H4 (cell line): ENCODE measurements around the genes KSR2 and SUDS3.

DNA sequence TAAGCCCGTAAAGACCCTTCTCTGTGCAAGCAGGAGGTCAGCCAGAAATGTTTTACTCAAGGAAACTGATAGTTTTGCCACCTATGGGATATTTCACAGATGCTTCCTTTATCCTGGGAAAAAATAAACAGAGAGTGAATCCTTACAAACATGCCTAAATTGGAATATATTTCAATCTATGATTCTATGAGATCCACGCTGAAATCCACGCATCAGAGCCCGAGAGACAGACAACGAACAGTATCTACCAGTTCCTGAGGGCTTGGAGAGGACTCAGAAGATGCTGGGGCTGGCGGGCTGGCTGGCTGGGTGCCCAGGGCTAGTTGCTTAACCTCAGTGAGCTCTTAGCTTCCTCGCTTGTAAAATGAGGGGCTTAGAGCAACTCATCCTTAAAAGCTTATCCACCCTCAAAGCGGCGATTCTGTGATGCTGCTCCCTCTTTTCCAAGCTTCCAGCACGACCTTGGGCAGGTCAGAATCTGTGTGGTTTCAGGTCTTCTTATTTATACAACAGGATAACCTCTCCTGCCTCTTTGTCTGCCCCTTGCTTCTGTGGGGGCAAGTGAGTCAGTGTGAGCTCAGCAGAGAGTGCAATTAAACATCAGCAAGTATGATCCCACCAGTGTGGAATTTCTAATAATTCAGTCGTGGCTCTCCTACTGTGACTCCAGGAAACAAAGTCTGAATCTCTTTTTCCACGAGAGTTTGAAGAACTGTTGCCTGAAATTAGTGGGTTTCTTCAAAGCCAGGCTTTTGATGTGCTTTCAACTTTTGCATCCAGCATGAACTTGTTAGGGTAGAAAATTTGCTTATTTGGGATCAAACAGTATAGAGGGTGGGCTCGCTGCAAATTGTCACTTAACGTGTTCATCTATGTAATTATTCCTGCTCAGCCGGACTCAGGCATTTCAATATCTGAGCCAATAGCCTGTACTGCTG, 281.8 kb downstream of the KSR2 start:
- RAMPAGE, long total RNA, result no peak

DNA sequence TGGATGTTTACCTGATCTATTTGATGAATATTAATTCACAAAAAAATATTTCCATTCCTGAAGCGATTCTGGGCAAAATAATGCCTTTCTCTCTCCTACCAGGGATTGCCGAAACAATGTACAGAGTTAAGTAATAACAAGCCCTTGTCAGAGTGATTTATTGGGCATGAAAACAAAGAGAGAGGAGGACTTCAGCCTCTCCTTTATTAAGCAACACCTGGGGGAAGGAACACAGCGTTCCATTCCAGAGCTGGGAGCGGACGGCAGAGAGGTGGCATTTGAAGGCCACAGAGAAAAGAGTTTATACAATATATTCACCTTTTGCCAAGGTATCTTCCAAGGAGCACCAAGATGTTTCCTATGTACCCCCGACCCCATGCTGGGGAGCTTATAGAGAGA, 165.8 kb downstream of the KSR2 start:
- RAMPAGE, long total RNA, result no peak

GRCh38 chr12:117968742-117969832, at the start of gene KSR2:
Gene KSR2 (minus strand): TSS chr12:117968990.
- RAMPAGE, long total RNA, result no peak

DNA sequence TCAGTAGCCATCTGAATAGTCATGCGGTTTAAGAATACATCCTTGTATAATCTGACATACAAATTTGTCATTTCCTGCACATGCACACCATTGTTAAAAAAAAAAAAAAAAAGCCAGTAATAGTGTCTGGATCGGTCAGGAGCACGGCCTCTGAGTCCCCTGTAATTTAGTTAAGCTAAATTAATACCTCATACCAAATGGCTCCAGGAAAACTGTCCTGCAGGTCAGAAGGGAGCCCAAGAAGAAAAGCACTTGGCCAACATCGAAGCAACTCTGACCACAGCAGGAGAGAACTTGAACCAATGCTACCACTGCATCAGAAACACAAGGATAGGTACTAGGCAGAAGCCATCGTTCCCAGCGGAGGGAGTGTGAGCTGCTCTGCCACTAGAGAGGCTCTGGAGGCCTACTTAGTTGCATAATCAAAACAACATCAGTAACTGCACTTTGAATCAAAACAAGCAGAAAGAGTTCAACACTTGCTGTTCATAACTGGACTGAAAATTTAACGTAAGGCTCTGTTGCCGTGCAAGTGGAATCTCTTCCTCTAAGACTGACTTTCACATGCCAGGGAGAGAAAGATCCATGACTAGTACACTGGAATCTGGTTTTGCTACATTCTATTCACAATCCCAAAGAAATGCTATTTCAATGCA, 17.1 kb downstream of the RFC5 start:
- RAMPAGE, long total RNA, result no peak

DNA sequence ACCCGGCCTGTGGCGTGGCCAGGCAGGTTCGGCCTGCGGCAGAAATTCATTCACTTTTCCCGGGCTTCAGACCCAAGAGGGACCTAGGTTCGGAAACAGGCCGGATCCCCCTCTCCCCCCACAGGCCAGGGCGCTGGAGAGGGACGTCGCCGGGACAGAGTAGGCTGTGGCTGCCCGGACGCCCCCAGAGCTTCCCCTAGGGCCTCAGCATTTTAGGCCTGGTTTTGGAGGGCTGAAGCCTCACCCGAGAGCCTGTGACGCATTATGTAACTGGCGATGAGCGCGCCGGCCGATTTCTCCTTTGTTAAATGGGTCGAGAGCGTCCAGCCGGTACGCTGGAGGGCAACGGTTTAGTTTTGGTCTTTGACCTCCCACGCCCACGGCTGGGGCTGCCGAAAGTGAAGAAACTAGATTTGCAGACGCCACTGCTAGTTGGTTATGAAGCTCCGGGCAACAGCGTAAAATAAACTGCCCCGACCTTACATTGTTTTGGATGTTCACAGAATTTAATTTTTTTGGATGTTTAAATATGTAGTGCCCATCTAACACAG, 683 bp downstream of the PEBP1 start:
- RAMPAGE, long total RNA, result no peak

DNA sequence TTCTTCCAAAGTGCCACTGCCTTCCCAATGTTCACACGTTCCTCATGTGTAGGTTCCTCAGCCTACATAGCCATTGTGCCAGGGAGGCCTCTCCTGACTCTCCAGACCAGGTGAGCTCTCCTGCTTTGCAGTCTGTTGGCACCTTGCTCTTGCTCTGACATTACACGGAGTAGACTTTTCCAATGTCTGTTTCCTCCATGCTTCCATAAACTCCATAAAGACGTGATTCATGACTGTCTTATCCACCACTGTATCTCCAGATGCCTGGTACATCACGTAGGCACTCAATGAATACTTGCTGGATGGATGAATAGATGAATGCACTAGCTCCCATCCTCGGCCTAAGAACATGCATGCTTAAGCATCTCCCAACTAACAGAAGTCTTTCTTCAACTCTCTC, 21.6 kb downstream of the PEBP1 start:
- RAMPAGE, long total RNA, result no peak

GRCh38 chr12:118374813-118375484, 1.4 kb upstream of the SUDS3 start:
- RAMPAGE, long total RNA, result no peak

- RAMPAGE, long total RNA, result no peak
These were observed at the start of gene SUDS3 for GRCh38 chr12:118376352-118377368. Gene SUDS3 (plus strand): TSS chr12:118376555.

DNA sequence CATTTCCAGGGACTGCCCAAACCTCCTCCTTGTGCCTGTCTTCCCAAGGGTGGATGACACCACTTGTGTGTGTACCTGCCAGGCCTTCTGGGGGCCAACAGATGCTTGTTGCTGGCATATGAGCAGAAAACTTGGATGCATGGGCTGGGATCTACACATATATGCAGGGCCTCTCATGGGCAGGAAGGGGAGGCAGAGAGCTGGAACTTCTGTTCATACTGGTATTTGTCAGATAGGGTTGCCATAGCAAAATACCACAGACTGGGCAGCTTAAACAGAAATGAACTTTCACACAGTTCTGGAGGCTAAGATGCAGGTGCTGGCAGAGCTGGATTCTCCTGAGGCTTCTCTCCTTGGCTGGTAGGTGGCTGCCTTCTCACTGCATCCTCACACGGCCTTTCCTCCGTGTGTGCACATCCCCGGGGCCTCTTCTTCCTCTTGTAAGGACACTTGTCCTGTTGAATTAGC, 121.8 kb downstream of the SUDS3 start:
- RAMPAGE, long total RNA, result no peak

- RAMPAGE, long total RNA, result no peak
These were observed 7.7 kb downstream of the HSPB8 start for GRCh38 chr12:119186228-119187002.

DNA sequence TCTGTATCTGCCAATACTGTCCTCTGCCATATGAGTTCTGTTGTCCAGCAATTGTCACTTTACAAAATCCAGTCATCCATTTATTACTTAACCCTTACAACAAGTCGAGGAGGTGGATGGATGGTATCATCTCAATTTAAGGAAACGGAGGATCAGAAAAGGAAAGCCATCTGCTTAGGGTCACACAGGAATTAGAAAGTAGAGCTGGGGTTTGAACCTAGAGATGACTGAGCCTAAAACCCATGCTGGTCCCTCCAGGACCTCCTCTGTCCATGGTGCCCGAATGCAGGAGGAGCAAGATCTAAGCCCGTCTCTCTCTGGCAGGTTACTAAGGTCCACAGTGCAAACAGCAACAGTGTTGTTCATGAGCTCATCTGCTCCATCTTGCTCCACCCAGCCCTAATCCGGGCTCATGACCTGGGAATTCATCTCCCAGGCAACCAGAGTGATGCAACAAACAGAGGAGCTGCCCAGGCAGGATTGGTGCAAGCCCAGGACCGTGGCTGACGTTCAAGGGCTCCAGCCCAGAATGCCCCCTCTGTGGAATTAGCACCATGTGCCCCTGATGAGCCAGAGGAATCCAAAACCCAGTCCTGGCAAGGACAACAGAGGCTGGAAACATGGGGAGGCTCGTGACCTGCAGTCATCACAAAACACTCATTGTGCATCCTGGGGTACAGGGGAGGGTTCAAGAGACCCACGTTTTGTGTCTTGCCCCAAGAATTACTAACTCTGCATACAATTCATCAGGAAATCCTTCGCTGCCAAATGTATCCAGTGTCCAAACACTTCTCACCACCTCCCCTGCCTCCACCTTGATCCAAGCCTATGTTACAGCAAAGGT, 29.9 kb downstream of the HSPB8 start:
- RAMPAGE, long total RNA, result no peak

DNA sequence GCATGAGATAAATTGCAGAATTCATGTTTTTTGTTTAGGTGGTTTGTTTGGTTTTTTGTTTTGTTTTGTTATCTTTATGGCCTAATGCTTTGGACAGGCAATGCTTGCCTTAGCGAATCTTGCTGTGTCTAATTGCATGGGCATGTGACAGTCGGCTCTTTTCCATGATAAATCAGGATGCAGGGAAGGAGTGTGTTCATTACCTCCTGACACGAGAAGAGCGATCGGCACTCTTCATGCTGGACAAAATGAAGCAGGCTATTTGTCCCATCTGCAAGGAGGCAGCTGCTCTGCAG, 6.5 kb downstream of the CCDC60 start:
- RAMPAGE, long total RNA, result no peak

DNA sequence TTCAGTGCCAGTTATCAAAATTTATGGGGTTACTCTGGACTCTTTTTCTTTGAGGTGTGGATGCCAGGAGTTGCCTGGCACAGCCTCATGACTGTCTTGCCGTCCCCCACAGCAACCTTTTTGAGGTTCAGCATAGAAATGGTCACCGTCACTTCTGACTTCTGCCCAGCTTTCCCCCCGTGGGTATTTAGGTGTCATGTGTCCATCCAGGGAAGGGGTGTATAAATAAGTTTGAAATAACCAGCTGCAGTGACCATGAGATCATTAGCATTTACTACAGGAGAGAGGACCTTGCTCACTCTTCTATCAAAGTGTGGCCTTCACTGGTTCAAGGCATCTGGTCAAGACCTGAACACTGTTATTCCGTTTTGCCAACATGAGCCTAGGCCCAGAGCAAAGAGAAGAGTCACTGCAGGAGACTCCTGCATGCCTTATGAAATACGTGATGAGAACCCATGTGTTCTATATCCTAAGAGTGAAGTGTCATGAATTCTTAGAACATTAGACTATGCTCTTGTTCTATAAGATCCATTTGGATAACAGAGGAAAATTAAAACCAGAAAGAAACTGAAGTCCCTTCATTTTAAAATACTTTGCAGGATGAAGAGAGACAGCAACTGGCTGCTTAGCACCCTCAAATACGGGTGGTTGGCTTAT, 22.4 kb downstream of the TMEM233 start:
- RAMPAGE, long total RNA, result no peak

DNA sequence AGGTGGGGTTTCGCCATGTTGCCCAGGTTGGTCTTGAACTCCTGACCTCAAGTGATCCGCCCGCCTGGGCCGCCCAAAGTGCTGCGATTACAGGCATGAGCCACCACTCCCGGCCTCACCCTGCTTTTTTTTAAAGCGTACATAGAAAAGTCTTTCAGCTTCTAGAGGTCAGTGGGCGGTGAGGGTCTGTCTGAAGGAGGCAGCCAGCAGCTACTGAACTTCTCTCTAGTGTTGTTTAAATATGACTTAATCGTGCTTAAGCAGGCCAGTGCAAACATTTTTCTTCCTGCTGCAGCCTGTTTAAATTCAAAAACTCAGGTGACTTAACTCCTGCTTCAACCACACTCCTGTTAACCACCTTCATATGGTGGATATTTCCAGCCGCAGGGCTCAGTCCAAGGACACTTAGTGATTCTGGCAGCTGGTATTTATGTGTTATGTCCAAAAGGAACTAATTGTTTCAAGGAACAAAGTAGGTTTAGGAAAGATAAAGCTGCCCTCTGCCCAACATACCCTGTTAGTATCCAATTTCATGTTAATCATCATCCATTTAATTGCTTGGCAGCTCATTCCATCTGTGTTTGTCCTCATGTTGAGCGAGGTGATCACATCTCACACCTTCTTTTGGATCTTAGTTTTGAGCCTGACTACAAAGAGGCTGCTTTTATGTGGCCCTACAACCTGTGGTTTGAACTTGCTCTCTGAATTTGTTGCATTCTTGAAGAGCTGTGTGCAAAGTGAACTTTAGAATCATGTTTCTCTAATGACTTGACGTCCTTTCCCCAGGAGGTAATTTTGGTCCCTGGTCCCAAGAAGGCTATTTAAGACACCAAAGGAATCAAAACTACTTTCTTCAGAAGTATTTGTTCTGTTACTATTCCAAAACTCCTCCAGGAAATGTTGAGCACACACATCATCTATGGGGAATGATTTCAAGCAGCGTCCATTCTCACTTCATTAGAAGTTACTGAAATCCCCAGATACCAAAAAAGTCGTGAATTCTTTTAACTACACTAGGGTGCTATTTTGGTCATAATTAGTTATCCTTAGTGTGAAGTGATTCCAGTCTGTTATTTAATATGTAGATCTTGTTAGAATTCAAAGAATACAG, 2.2 kb downstream of the PRKAB1 start:
- RAMPAGE, long total RNA, result no peak

- RAMPAGE, long total RNA, result no peak
These were observed 50.8 kb downstream of the PRKAB1 start for GRCh38 chr12:119718553-119719309.

- RAMPAGE, long total RNA, result no peak
These were observed 72.9 kb downstream of the CIT start for GRCh38 chr12:119803928-119804929.

GRCh38 chr12:119989939-119990372, 920 bp downstream of the BICDL1 start:
- RAMPAGE, long total RNA, result no peak

GRCh38 chr12:120194096-120194622, 356 bp downstream of the GCN1 start:
- RAMPAGE, long total RNA, result no peak

DNA sequence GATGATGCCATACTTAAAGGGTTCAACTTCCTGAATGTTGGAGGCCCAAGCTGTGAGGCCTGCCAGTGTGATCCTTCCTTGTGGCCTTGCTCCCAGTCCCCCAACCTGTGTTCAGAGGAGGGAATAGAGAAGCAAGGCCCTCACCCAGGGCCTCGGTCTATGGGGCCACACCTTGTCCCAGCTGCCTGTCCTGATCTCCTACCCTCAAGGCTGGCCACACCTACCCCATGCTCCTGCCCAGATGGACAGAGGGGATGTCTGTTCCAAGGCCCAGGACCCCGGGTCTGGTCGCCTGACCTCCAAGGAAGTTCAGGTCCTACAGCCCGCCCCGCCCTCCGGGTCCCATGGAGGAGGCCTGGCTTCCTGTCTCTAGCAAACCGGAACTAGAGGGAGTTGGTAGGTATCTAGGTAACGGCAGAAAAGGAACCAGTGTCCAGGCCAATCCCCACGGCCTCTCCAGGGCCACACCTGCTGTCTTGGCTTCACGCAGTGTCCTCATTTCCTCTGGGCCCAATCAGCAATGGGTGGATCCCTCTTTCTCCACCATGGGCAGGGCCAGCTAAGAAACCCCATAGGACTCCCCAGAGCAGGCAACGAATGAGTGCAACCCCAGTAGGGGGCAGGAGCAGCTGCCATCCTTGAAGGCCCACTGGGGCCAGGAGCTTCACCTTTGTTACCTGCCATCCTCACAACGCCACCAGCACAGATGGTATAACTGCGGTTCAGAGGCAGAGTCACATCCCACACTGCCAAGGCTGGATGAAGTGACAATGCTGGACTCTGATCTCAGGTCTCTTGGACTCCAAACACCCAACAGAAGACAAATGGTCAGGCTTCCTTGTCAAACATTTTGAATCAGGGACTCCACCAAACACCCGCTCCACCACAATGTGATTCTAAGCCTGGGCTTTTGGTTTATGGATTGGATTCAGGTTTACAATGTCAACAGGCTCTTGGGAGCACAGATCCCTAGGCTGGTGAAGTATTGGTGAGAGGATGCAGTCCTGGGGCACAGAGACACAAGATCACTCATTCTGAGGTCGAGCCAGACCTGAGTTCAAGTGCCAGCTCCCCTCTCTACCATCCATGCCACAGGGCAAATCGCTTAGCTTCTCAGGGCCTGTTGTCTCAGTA, 25.1 kb upstream of the RPLP0 start:
- RAMPAGE, long total RNA, result no peak

DNA sequence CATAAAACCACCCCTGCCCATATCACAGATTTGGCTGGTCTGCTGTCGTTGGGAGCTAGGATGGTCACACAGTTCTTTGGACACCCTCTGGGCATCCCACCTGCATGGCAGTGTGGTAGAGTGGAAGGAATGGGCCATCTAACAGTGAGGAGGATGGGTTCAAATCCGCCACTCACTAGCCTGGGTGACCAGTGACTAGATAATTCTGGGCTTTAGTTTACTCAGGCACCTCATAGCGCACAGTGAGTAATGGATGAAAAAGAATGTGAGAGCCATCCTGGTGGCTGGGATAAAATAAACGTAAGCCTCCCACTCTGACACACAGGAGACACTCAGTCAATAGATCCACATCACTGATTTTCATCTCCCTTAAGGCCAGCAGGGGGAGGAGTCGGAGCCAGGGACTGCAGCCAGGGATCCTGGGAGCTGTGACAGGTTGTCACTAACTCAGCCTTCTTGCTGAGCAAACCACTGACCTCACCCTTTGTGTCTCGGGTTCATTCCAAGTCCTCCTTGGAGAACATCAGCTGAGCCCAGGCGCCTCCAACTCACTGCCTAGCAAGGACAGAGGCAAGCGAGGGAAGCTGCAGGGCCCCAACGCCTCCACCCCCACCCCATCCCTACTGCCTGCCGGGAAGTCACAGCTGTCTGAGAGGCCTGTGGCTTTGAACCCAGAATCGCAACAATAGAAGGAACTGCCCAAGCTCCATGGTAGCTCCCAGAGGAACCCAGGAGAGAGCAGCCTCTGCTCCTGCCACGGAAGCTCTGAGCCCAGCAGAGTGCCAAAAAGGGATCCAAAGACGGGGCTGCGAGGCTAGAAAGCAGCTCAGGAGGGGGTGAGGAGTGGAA, 30.8 kb downstream of the PXN start:
- RAMPAGE, long total RNA, result no peak